SK-MEL-5 (cell line): ENCODE results near the gene SNCG.

RAMPAGE:
- cytosol, long total RNA = no peak
- long total RNA = no peak
- nucleus, long total RNA = no peak
Measured at GRCh38 chr10:80536494-80536972, 1.2 kb upstream of the SH2D4B start.

DNA sequence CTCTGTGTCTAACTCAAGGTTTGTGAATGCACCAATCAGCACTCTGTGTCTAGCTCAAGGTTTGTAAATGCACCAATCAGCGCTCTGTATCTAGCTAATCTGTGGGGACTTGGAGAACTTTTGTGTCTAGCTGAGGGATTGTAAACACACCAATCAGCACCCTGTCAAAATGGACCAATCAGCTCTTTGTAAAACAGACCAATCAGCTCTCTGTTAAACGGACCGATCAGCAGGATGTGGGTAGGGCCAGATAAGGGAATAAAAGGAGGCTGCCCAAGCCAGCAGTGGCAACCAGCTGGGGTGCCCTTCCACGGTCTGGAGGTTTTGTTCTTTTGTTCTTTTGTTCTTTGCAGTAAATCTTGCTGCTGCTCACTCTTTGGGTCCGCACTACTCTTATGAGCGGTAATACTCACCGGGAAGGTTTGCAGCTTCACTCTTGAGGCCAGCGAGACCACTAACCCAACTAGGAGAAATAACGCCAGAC is 90.2 kb upstream of the NRG3 start:
RAMPAGE:
- cytosol, long total RNA = no peak
- long total RNA = no peak
- nucleus, long total RNA = no peak

DNA sequence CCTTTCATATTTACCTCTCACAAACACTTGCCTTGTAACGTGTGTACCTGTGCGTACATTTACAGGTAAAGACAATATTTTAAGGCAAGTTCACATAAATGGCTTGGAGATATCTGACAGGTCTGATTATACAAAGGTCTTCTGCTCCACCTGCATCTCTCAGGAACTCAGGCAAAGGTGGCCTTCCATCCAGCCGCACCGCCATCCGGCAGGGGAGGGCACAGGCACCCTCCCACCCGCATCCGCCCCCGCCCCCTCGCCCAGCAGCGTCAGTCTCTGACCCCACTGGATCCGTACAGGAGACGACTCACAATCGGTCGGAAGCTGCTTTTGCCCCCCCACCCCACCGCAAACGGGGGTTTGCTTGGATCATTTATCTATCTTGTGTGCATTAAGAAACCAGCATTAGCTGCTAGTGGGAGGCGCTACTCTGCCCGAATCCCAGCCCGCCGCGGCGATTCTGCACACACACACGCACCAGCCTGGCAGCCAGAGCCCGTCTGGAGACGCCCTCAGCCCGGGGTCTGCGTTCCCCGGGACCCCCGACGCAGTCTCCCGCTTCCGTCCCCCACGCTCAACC is 1.0 kb upstream of the NRG3 start:
RAMPAGE:
- cytosol, long total RNA = no peak
- long total RNA = no peak
- nucleus, long total RNA = no peak

DNA sequence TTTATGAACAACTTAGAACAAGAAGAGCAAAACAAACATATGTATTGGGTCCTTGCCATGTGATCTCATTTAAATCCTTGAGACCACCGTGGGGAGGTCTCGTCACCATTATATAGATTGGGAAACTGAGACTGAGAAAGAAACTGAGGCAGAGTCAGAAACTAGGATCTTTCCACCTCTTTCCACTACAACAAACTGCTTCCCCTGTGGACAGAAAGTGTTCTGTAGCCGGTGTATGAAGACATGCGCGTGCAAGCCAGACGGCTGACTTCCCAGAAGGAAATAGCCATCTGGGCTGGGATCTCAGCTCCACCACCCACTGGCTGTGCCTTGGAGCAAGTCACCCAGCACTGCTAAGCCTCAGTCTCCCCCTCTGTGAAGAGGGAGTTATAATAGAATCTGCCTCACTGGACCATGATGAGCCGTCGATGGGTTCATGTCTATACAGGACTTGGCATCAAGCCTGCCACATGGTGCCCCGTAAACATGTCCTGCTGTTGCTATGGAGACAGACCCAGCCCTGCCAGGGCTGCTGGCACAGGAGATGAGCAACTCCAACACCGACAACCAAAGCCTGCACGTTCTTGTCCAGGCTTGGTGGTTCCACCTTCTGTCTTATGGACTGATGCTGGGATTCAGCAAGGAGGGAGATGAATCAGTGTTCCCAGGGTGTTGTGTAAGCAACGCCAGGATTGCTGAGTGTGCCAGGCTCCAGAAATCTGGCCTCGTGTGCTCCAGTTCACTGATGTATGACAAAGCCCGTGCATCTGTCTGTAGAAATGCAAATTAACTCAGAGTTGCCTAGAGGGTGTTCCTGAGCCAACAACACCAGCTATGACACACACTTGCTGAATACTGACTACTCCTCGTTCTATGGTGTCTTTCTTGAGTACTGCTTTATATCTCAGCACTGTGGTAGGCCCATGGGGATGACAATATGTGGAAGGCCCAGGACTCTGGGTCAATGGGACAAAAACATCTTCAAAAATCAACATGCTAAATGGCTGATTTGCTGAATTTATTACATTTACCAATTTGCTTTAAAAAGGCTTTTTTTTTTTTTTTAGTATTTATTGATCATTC is 5.6 kb downstream of the GPR15LG start:
RAMPAGE:
- cytosol, long total RNA = no peak
- long total RNA = no peak
- nucleus, long total RNA = no peak

RAMPAGE:
- cytosol, long total RNA = no peak
- long total RNA = no peak
- nucleus, long total RNA = no peak
Measured at GRCh38 chr10:84333125-84333666, 4.8 kb downstream of the CCSER2 start.

DNA sequence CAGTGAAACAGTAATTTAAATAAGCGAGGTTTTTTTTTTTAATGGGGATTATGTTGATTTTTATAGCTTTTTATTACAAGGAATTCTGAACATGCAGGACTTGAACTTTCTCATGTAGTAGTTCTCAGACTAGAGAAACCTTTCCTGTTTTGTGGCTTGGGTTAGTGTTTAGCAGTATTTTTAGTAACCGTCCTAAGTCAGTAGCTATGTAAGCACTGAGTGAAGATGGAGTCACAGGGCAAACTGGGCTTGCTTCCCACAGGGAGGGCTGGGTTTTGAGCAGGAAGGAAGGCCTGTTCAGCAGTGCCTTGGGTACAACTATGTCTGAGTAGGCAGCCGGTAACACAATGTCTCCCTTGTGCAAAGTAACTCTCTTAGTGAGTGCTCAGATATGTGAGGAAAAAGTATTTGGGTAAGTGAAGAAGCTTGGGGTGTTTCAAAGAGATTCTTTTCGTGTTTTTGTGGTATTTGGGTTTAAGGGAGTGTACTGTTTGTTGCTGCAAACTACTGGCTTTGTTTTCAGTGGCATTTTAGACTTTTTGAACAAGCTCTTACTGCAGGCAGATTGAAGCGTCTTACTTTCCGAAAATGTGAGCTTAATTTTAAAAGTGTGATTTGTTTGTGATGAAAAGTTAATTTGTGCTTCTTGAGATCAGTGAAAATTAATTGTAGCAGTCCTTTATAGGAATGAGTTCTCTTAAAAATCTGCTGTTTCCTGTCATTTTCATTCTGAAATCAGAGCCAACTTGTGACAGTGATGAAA is 96.4 kb downstream of the CCSER2 start:
RAMPAGE:
- cytosol, long total RNA = no peak
- long total RNA = no peak
- nucleus, long total RNA = start-site peak on the plus strand centred at position 409 of the sequence, 301 bp wide, 45 and 12 reads in 2 replicates

GRCh38 chr10:85993091-85993759 is 373.4 kb downstream of the GRID1 start:
RAMPAGE:
- cytosol, long total RNA = no peak
- long total RNA = no peak
- nucleus, long total RNA = no peak

DNA sequence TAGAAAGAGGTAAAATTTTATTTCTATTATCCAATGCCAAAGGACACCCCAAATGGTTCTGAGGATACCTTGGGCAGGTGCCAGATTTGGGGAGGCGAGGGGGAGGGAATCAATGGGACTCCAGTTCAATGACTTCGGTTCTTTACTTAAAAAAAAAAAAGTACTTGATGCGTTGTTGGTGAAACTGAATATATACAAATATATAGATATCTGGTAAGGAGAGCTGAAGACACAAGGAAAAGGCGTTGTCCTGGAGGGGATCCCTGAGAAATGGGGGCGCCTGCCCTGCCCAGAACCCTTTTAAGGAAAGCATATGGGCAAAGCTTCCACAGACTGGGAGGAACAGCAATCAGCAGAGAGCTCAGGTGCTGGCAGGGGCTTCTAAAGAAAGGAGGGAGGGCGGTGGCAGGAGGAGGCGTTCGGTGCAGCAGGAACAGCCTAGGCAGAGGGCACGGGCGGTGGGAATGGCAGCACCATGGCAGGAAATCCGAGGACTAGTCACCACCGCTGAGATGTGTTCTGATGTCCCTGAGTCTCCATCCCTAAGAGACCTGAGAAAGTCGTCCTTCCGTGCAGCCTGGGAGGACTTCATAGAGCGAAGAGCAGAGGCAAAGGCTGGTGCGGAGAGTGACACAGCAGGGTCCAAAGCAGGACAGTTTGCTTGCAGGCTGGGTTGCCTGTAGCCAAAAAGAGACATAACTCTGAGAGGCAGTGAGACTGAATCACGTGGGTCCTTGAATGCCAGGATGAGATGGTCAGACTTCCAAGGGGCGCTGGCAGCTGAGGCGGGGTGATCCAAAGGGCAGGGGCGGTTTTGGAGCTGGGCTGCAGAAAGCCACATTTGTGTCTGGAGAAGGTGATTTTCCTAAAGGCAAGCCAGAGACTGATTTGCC is 35.6 kb upstream of the GRID1 start:
RAMPAGE:
- cytosol, long total RNA = no peak
- long total RNA = no peak
- nucleus, long total RNA = no peak

DNA sequence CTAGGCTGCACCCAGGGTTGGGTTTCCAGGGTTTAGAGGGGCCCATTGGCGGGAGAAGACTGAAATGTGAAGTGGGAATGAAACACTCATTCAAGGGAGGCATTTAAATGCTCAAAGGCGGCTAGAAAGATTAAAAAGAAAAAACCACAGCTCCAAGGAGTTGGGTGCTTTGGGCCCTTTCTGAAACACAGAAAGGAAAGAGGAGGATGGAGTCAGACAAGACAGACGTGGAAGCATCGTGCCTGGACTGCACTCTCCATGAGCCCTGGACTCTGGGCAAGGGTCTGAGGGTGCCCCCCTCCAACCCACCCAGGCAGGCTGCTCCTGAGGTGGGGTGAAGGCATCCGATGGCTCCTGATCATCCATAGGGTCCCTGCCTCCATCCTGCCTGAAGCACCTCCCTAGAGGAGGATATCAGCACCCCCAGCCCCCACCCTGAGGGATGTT is 6.3 kb downstream of the LDB3 start:
RAMPAGE:
- cytosol, long total RNA = no peak
- long total RNA = no peak
- nucleus, long total RNA = no peak

DNA sequence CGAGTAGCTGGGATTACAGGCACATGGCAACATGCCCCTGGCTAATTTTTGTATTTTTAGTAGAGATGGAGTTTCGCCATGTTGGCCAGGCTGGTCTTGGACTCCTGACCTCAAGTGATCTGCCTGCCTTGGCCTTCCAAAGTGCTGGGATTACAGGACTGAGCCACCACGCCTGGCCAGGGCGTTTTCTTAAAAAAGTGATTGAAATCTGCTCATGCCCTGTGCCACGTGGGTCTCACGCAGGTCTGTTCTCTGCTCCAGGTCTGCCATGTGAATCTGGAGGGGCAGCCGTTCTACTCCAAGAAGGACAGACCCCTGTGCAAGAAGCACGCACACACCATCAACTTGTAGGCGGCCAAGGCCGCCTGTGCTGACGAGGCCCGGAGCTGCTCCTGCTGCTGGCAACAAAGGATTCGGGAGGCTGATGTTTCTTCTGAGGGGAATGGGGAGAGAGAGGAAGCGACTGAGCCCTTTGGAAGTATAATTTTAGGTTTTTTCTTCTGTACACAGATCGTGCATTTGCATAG is 23.7 kb upstream of the BMPR1A start:
RAMPAGE:
- cytosol, long total RNA = no peak
- long total RNA = no peak
- nucleus, long total RNA = no peak

DNA sequence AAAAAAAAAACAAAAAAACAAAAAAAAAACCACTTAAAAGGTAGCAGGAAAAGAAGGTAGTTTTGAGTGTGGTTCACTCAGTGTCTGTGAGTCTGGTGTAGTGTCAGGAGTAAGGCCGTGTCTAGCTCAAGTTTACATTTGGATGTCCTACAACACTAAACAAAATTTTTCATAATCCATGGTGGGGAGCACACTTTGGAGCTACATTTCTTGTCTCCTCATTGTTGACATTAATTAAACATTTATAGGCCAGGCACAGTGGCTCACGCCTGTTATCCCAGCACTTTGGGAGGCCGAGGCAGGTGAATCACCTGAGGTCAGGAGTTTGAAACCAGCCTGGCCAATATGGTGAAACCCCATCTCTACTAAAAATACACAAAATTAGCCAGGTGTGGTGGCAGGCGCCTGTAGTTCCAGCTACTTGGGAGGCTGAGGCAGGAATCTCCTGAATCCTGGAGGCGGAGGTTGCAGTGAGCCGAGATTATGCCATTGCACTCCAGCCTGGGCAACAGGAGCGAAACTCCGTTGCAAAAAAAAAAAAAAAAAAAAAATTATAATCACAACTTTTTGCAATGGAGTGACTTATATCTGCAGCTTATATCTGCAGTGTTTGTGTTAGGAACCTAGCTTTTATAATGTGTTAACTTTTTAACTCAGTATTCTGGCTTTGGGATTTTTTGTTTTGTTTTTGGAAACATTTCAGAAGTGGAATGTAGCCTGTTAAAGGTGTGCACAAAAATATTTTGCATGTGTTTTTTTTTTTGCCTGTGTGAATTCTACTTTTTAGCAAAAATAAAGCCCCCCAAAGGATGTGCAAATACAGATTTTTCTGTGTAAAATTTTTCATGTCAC is 20.9 kb upstream of the BMPR1A start:
RAMPAGE:
- cytosol, long total RNA = no peak
- long total RNA = no peak
- nucleus, long total RNA = no peak

DNA sequence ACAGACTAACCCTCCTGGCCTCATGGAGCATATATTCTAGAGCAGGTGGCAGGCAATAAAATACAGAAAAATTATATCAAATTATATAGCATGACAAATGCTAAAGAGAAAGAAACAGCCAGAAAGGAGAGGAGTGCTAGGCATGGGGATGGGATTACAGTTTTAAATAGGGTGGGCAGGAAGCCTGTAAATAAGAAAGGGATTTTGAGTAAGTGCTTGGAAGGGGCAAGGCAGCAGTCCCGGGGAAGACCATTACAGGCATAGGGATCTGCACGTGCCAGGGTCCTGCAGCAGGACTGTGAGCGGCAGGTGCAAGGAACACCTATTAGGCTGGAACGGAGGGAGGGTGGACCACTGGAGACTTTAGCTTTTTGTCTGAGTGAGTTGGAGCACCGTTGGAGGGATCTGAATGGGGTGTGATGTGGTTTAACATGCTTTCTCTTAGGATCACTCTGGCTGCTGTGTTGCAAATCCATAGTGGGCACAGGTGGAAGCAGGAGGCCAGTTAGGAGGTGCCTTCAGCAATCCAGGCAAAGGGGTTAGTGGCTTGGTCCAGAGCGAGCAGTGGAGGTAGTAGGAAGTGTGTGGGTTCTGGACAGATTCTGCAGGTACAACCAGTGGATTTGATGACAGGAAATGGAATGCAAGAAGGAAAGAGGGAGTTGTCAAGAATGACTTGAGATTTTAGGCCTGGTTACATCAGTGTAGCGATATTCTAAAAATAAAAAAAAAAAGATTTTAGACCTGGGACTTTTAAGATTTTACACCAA is 95.2 kb downstream of the MMRN2 start:
RAMPAGE:
- cytosol, long total RNA = no peak
- long total RNA = no peak
- nucleus, long total RNA = no peak

DNA sequence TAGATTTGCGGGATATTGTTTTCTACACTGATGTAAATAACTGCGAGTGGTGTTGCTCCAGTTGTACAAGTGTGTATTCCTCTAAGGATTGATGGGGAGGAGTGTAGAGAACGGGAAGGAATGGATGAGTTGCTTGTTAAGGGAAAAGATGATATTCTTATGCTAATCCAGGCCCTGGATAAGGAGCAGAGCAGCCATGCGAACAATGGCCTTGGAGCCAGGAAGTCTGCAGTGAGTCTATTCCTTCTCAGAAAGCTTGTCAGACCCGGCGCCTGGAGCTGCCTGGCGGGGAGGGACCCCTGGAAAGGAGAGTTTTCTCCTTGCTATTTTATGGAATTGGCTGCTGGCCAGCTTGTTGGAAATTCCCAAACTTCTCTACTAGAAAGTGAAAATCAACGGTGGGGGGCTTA is 89.1 kb downstream of the MMRN2 start:
RAMPAGE:
- cytosol, long total RNA = no peak
- long total RNA = no peak
- nucleus, long total RNA = no peak

DNA sequence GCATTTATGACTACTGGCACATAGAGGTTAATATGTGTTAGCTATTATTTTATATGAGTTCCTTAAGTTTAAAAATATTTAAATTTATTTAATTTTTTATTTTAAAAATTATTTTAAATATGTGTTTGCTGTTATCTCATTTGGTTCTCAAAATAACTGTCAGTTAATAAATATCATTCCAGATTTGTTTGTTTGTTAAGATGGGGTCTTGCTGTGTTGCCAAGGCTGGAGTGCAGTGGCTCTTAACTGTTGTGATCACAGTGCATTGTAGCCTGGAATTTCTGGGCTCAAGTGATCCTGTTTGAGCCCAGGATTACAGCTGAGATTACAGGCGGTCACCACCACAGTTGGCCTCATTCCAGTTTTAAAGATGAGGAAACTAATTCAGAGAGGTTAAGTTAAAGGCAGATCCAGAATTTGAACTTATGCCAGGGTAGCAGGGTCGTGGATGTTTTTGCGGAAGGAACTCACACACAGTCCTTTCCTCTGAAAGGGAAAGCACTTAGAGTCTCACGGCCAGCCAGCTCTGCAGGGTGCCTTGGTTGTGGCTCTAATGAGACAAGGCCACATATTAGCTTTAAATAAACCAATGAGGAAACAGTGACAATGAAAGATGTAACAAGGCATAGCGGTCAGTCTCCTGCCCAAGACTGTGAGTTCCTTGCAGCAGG is 84.7 kb downstream of the MMRN2 start:
RAMPAGE:
- cytosol, long total RNA = no peak
- long total RNA = no peak
- nucleus, long total RNA = no peak

DNA sequence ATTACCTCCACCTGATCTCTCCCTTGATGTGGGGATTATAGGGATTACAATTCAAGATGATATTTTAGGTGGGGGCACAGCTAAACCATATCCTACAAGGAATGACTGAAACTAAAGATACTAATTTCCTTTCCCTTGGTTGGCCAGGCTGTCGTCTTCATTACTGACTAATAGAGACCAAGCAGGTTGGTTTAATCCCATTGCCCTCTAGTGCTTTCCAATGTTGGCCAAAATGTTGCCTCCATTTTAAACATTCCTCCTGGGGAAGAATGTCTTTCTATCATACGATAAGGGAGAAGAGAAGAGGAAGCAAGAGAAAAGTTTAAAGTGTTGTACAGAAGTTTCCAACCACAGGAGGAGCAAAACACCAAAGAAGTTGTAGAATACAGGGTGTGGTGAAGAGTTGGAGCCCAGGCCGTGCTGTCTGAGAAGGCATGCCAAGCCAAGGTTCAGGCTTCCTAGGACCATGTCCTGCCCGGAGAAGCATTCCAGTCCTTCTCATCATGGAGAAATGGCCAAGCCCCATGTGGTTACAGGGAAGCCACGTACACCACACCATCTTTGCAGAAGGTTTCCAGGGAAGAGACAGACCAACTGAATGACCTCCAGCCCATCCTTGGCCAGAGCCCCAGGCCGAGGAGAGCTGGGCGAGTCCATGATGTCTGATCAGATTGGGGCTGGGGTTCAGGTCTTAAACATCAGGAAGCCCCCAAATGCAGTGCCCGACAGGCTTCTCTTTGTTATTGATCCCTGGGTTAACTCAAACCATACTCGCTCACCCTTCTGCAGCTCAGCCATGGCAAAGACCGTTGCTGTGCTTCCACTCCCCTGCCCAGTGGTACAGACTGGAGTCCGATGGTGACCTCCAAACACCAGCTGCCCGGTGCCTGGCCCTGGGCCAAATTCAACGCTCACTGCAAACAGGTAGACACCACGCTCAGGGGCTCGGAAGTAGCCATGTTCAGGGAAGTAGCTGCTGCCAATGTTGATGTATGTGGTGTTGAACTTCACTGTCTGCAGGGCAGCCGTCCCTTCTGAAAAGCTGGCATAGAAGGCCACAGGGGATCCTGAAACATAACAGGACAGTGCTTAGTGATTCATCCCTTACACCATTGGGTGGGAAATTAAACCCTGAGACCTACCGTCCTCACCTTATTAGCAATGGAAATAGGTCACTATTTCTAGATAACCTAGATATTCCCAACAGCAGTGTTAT is 20.9 kb downstream of the MMRN2 start:
RAMPAGE:
- cytosol, long total RNA = no peak
- long total RNA = no peak
- nucleus, long total RNA = no peak

DNA sequence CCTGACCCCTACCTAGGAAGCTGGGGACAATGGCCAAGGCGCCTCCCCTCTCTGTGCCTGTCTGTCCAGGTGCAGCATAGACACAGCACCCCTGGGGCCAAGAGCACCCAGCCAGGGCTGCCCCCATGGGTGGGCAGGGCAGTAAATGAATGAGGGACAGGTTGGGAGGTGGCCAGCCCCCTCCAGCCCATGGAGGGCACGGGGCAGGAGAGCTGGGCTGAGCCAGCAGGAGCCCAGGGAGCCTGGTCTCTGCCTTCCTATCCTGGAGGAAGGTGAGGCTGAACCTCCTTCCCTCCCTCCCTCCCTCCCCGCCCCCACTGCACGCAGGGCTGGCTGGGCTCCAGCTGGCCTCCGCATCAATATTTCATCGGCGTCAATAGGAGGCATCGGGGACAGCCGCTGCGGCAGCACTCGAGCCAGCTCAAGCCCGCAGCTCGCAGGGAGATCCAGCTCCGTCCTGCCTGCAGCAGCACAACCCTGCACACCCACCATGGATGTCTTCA is at the start of gene SNCG:
Gene SNCG (plus strand): TSS at position 392 of the 503 bp plus-strand sequence.
RAMPAGE:
- cytosol, long total RNA = no peak
- long total RNA = no peak
- nucleus, long total RNA = no peak

DNA sequence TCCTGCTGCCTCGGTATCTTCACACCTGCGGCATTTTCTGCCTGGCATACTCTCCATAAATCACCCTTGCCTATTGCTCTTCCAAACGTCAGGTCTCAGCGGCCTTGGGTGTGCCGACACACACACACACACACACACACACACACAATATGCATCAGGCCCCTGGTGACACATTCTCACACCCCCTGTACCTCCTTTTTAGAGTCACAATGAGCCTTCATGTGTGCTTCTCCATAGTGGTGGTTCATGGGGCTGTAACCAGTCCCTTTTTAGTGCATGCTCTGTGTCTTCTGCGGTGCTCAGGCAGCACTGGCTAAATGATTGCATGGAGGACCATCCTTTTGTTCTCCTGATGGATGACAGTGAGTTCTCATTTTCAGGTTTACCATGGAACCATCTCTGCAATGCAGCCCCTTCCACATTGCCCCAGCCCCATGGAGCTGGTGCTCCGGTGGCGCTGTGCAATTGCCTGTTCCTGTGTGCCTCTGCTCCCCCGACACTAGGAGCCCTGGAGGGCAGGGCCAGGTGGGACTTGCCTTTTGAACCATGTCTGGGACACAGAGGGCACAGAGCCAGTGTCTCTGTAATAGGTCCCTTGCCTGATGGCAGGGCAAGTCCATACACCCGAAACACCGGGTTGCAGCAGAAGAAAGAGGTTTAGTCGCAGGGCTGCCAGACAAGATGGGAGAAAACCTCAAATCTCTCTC is 4.6 kb downstream of the ADIRF start:
RAMPAGE:
- cytosol, long total RNA = no peak
- long total RNA = no peak
- nucleus, long total RNA = no peak

DNA sequence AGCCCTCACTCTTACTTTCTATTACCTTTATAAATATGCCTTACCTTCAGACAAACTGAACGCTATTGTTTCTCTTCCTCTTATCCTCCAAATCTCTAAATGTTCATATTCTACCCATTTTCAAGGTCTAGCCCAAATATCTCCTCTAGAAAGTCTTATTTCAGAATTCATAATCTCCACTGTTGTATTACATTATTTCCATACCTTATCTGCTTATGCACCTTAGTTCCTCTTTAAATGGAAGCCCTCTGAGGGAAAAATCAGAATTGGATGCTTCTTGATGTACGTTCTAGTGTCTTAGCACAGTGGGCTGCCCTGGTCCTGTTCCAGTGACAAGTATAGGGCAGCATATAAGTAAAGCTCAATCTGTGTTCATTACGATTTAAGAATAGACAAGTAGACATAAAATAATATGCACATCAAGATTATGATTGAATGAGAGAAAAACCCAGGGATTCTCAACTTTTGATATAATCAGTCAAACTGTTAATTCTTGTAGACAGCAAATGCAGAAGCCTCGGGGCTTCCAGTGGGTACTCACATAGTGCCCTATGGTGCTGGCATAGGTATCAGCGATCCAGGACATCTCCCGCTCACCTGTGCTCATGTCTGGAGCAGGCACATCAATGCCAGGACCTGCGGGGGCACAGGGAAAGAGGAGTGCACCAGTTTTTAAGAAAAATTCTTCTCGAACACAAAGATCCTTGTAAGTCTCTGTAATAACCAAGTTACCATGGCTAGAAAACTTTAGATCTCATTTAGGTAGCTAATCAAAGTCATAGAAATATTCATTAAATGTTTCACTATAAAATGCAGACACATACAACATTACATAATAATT is 26.9 kb downstream of the GLUD1 start:
RAMPAGE:
- cytosol, long total RNA = no peak
- long total RNA = no peak
- nucleus, long total RNA = no peak

GRCh38 chr10:87116090-87117026 is 21.4 kb downstream of the SHLD2 start:
RAMPAGE:
- cytosol, long total RNA = no peak
- long total RNA = no peak
- nucleus, long total RNA = no peak

GRCh38 chr10:87532373-87532681 is 27.6 kb downstream of the MINPP1 start:
RAMPAGE:
- cytosol, long total RNA = no peak
- long total RNA = start-site peak on the plus strand at chr10:87532489-87532535, 31 and 15 reads in 2 replicates
- nucleus, long total RNA = start-site peak on the plus strand at chr10:87532484-87532535, 519 and 44 reads in 2 replicates